HGPS cell (cell line): ENCODE measurements around a stretch of chr13.

DNA sequence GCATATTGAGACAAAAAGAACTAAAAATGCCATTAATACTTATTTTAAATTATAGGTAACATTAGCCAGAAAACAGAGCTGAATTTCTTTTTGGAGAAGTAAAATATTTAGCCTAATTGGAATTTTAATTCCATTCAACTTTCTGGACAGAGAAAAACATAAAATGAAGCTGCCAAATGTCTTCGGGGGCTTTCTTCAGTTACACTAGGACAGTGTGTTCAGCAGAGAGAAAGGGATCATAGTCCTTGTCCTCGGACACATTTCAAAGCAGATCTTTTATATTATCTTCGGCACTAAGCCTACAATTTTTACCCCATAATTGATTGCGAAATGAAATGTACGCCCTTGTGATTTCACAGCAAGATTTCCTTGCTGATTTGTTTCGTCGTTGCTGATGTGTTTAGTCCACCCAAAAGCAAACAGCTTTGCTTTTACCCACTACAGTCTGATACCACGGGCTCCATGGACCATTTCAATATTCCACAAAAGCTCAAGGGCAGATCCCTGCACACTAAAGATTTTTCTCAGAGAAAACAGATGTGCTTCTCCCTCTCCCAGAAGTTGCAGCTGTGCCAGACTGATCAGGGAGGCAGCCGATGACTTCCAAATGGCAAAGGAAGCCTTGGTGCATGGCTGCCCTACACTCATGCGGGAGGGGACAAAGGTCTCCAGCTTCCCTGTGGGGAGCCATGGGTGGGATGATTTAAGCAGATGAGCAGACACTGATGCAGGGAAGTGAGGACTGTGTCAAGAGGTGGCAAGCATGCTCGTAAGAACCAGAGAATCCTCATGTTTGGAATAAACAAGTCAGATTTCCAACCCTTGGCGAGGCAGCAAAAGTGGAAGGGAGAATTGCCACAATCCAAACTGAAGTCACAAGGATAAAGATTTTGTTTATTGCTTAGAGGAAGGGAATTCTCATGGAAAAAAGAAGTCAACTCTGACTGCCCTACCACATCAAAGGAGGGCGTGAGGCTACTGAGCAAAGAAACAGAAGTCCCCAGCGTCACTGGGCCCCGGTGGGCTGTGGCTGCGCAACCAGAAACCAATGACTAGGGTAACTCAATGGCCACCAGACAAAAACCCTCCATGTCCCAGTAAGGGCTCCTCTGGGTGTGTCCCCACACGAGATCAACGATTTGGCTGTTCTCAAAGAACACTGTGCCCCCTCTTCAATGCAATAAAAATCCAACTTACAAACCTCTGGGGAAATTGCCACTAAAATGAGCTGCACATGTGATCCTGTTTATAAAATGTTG is 81.0 kb downstream of the STK24 start:
- RRBS: no CpG with 5 or more reads among the region's 18 CpGs

DNA sequence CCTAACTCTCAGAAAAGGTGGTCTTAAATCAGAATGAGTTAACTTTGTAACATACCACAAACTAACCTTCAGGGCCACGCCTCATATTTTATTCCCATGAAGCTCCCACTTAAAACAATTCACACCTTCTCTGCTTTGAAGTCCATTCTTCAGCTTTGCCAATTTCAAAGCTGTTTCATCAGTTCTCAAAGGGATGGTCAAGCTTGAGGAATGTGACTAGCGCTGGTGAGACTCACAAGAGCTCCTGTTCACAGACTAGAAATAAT is 68.3 kb downstream of the STK24 start:
- RRBS: no CpG with 5 or more reads among the region's 2 CpGs

DNA sequence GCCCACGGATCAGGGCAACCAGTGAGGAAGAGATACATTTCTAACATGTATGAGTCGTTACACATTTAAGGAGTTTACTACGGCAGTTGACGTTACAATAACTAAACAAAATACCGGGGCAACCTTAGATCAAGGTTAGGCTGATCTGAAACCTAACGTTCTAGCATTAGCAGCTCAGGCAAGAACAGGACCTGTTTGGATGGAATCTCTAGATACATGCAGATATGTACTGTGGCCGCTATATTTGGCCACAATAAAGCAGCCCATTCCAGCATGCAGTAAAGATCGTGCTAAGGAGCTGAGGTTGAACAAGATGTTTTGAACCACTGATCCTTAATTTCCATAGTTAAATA is 60.2 kb downstream of the STK24 start:
- RRBS: no CpG with 5 or more reads among the region's 8 CpGs

- RRBS: no CpG with 5 or more reads among the region's 15 CpGs
Measured at GRCh38 chr13:98571691-98572882, 4.8 kb downstream of the STK24 start.

GRCh38 chr13:98658025-98658535 is 81.2 kb upstream of the STK24 start:
- RRBS: no CpG with 5 or more reads among the region's 11 CpGs

DNA sequence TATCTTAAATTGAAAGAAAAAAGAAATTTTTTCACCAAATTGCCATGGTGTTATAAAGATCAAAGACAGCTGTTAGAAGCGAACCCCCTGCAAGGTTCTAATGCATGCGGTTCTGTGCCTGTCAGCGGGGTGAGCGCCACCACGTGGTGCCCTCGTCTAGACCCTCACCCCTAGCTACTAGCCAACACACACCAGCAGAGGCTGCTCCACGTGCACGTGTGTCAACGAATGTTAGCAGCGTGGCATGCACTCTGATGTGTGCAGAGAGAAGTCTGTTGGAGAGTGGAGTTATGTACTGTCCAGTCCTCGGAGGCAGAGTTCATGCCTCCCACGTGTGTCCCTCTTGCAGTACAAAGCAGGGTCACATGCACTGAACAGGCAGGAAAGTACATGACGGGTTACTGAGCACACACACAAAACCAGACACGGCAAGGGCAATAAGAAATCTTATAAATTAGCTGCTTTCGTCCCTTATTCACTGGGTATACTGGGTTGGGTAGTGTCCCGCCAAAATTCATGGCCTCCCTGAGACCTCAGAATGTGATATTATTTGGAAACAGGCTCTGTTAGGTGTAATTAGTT is 75.0 kb upstream of the SLC15A1 start:
- RRBS: no CpG with 5 or more reads among the region's 16 CpGs

- RRBS: no CpG with 5 or more reads among the region's 3 CpGs
Measured at GRCh38 chr13:98842875-98843100, 90.3 kb upstream of the SLC15A1 start.

DNA sequence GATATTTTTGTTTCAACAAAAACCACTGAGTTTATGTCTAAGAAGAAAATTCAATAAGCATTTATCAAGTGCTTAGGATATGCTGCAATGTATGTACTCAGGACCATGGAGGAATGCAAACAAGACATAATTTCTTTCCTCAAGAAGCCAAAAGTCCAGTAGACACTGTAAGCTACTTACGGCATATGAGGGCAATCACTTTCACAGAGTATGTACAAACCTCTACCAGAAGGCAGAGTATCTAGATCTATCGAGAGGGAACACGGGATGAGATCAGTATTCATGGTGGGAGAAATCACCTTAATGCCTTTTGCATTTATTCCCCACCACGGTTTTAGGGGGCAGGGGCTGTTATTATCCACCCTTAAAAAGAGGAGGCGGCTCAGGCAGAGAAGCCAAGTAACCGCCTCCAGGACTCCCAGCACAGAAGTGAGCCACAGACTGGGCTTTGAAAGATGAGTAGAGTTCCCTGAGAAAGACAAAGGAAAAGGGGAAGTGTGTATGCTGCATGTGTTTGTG is 85.3 kb downstream of the DOCK9 start:
- RRBS: no CpG with 5 or more reads among the region's 6 CpGs

GRCh38 chr13:98918663-98919218 is 59.1 kb downstream of the DOCK9 start:
- RRBS: no CpG with 5 or more reads among the region's 6 CpGs

GRCh38 chr13:98998722-98999399 is 21.0 kb upstream of the DOCK9 start:
- RRBS: no CpG with 5 or more reads among the region's 8 CpGs

DNA sequence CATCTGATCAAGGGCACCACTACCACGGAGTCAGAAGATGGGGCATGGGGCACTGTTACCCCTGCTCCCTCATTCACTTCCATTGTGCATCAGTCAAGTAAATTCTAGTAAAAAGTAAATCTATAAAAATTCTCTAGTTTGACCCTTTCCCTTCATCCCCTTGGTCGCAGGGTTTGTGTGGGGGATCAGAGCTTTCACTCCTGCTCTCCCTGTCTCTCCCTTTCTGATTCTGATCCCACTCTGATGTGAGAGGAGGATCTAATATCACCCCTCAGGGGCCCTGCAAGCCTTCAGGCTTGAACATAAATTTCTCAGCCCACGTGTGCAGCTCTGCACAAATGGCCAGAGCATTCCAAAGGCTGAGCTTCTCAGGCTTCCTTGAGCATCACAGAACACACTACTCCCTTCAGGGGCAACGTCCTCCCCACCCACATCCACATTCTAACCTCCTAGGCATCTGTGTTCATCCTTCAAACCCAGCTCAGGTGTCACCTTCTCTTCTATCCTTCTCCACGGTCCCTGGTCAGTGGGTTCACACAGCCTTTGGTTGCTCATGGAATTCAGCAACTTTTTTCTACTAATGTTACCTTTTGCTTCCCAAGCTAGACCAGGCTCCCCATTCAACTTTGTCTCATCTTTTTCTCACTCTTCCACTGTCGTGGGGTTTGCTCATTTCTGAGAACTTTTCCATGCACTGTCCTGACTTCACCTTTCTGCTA is 24.3 kb upstream of the DOCK9 start:
- RRBS: no CpG with 5 or more reads among the region's 6 CpGs

DNA sequence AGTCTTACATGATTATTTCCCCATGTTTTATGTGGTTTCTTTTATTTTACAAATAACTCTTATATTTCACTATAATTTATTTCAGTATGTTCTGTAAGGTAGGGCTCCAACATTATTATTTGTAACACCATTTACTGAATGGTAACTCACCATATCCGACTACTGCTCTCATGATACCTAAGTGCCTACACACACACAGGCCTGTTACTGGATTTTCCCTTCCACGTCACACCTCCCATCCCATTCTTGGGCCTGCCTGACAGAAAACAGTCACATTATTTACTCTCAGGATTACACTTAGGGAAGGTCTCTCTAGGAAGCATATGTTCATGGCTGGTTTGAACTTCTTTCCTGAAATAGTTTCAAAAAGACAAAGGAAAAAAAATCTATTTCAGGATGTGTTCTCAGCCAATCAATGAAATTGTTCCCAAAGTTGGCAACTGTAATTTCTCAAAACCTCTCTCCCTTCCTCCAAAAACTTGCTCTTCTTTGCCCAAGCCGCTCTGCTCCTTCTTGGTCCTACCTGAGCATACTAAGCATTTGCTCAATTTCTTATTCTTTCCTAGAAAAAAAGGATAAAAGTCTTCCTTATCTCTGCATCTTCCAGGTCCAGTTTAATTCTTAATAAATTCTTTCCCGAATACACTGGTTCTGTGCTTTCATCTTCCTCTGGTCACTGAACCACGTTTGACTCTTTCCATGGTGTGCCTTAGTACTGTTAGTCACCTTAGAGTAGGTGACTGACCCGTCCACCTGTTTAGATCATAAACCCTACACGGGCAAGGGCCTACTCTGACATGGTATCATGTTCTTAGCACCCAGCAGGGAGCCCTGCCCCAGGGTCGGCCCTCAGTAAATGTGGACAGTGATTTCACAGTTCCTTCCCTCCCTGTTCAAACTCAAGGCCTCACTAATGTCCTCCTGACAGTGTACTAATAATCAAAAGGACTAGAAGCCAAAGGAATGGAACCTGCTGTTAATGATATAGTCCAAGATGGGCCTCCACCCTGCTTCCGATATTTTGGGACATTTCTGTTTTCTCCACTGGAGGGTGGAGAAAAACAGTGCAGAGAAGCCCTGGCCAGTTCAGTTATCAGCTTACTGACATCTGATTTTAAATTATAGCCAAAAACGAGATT is 102.6 kb upstream of the DOCK9 start:
- RRBS: no CpG with 5 or more reads among the region's 10 CpGs

GRCh38 chr13:99084012-99084758 is 106.3 kb upstream of the DOCK9 start:
- RRBS: no CpG with 5 or more reads among the region's 9 CpGs

DNA sequence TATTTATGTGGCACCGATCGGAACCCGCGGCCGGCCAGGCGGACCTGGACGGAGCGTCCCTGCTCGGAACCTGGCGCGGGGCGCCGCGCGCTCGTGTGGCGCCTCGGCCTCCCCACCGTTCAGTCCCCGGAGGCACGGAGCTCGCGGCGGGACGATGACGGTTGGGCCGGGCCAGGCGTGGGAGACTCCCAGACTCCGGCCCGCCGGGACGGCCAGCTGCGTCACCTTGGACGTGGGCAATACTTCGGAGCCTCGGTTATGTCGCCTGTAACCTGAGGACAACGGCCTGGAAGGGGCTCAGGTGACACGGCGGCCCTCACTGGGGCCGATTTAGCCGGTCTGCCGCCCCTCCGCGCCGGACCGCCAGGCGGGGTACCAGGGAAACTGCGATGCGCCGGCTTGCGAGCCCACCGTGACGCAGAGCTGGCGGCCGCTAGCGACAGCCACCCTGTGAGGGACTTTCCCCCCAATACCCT is 109.3 kb upstream of the DOCK9 start:
- RRBS: under 1% methylated on average over 24 of the region's 57 CpGs

DNA sequence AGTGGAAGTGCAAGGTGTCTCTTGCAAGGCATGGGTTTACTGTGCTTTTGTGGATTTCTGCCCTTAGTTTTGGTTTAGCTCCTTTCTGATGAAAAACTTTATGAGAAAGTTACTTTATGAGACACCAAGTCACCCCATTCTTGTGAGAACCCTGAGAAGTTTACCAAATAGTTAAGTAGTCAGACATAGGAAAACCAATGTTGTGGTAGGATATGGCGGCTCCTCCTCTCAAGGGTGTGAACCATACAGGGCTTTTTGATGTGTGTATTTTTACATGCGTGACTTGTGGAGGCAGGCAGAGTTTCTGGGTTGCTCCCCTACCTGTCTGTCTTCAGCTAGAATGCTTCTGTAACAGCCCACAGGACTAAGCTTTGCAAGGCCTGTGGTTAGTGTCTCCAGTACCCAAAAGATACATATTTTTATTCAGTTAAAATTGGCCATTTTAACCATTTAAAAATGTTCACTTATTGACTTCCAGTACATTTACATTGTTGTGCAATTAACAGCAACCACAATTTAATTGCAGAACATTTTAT is 18.3 kb downstream of the UBAC2 start:
- RRBS: no CpG with 5 or more reads among the region's 2 CpGs

DNA sequence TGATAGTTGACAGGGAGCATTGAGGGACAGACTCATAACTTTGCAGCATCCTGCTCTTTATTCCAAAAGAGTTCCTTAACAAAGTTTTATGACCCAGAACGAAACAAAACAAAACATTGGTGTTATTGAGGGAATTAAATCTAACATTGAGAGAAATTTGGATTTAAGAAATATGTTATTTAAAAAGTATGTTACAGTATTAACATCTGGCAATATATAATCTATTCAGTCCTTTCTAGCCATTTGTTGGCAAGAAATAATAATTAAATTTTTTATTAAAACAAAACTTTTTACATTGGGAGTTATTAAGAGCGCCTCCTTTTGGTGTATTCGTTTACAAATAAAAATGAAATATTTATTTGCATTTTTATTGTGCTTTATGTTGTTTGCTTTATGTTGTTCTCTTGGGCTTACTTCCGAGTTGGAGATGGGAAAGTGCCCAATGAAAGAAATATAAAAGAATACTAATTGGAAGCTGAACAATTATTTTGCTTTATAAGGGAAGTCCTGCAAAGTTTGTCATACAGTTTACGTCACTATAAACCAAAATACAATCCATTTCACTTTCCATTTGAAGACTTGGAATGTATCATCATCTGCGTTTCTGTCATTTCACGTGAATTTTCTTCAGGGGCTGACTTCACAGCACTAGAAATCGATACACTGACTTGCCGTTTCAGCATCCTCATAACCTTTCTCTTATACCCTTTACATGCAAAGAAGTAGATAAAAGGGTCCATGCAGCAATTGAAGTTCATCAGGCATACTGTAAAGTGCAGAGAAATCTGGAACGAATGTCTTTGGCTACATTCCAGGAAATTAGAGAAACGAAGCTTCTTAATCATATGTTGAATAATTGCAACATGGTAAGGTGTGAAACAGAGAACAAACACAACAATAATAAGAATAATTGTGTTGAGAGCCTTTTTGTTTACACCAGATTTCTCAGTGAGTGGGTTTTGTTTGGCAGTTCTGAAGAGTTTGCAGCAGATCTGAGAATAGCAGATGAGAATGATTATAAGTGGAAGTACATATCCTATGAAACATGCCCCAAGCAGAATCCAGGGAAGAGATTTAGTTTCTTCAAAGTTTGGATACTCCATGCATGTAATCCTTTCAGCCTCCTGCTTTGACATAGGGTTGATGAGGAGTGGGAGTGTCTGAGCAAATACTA is 12.3 kb downstream of the GPR183 start:
- RRBS: no CpG with 5 or more reads among the region's 11 CpGs

DNA sequence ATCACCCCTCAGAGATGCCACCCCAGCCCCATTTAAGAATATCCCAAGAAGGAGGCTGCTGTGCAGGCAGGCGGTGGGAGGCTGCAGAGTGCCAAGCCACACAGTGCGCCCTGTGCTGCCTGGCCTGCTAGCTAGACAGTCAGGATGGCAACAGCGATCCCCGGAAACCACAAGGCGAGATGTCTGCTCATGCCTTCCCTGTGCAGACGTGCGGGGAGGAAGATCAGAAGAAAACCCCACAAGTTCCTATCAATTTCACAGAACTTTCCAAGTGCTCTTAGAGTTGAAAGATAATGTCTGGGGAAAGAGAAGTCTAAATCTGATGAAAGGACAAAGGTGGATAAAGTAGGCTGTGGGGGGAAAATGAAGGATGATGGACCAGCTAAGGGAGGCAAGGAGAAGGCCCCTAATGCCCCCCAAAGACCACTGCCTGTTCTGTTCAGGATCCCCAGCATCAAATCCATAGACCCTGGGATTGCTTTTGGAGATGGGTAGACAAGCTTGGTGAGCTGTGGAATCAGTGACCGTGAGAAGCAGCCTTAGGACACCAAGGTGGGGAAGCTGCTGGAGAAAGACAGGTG is 64.9 kb upstream of the GPR183 start:
- RRBS: no CpG with 5 or more reads among the region's 8 CpGs

DNA sequence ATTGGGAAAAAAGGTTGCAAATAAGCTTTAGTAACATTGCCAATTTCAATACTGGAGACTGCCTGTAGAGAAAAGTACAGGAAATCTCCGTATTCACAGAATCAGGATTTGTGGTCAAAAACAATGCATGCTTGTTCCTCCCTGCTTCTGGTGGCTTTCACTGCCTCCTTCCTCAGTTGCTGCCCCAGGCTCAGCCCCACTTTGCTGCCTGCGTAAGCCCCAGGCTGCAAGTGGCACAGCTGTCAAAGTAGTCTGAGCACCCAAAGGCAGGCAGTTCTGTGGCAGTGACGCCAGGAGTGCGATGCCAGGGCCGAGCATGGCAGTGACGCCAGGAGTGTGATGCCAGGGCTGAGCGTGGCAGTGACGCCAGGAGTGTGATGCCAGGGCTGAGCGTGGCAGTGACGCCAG is 77.2 kb upstream of the GPR183 start:
- RRBS: no CpG with 5 or more reads among the region's 10 CpGs

GRCh38 chr13:99416820-99417725 is 84.2 kb upstream of the TM9SF2 start:
- RRBS: 47% methylated on average over 1 of the region's 25 CpGs

DNA sequence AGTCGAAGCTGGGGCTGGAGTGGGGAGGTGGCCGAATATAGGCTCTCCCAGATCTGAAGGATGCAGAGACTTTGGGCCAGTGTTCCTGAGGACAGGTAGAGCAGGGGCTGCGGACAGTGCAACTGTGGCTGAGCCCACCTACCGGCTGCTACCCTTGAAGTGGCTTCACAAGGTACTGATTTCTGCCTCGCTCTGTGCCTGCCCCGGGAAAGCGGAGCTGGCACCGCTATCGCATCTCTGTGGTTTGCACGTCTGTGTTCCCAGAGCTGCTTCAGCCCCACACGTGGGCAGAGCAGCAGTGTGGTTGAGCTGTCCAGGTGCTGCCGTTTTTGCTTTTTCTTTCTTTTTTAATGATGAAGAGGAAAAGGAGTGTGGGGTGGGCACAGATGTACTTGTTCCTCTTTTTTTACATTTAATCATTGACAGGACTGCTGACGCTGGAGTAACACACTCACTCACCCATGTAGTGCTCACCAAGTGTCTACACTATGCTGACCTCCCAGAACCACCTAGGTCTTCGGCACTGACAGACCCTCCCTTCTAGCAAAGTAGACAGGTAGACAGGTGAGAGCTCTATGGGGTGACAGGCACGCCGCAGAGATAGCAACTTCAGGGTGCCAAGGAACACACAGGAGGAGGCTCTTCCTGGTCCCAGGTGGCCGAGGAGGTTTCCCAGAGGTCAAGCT is 81.0 kb upstream of the TM9SF2 start:
- RRBS: 79% methylated on average over 3 of the region's 17 CpGs